Esophagus squamous epithelium (tissue), 4 donors: Measurements from ENCODE around the gene ZNF519.

DNA sequence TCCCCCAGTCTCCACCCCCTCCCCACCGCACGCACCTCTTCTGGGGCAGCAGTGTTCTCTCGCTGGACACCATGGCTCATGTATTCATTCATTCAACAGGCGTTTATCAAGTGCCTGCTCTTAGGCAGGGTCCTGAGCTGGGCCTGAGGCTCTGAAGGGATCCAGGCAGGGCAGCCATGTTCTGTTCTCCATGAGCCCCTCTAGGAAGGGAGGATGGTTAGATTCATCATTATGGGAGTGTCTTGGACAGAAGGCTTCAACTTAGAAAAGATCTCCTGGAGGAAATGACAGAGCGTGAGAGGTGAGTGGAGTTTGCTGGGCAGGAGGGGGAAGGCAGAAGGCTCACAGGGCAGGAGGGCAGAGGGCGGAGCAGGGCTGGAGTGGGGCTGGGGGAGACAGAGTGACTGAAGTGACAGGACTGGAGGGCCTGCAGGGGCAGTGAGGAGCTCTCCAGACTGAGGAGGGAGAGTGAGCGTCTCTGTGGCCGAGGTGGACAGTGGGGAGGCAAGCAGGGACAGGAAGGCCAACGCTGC lies 244.7 kb downstream of the FAM210A start:
- PRO-cap, result no peak
- RAMPAGE, long total RNA, 4 experiments, result no peak in any of the 4 experiments

DNA sequence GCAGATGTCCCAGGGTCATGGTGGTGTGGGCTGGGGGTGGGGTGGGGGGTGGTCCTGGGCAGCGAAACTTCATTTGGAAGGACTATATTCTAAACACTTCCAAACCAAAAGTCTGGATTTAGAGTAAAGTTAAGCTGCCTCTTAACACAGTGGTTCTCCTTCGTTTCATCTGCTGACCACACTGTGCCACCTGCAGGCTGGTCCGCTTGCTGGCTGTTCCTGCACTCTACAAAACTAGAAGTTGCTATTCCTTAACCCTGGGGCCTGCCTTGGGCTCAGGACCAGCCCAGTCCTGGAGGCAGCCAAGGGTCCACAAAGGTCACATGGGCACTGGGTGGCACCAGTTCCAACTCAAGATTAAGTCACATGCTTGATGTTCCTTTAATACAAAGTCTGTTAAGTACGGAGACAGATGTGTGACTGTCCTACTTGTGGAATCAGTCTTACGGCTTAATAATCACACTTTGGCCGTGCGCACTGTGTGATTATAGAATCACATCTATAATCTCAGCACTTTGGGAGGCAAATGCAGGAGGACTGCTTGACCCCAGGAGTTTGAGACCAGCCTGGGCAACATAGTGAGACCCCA lies 195.4 kb downstream of the FAM210A start:
- PRO-cap, result no peak
- RAMPAGE, long total RNA, 4 experiments, result no peak in any of the 4 experiments

- PRO-cap, result bidirectional peak, plus-strand start at chr18:14132573, minus-strand start at chr18:14132429
- RAMPAGE, long total RNA, 4 experiments, result start-site peak on the minus strand in 4 of 4 experiments, at chr18:14132399-14132480 at its widest, 50 to 160 reads per replicate
Measured at GRCh38 chr18:14131711-14132940, at the start of gene ZNF519. Gene ZNF519, minus strand, starts transcription at chr18:14132435.

DNA sequence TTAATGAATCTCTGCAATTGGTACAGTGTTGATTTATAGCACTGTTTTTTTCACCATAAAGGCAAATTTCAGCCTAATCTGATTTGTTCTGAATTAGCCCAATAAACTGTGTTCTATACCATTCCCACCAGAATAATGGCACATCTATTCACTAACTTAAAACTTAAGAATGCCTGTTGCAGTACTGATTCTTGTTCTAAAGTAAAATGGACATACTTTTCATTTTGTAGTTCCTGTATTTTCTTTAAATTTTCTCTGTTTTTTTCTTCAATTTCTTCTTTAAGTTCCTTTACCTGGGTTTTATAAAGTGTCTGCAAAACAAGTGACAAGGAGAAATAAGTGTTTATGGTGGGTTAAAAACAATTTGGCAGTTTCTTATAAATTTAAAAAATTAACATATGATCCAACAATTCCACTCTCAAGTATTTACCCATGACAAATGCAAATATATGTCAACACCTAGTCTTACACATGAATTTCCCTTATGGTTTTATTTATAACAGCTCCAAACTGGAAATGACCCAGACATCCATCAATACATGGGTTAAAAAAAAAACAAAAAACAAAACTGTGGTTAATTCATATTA lies 131.8 kb downstream of the ROCK1 start:
- PRO-cap, result no peak
- RAMPAGE, long total RNA, 4 experiments, result no peak in any of the 4 experiments

DNA sequence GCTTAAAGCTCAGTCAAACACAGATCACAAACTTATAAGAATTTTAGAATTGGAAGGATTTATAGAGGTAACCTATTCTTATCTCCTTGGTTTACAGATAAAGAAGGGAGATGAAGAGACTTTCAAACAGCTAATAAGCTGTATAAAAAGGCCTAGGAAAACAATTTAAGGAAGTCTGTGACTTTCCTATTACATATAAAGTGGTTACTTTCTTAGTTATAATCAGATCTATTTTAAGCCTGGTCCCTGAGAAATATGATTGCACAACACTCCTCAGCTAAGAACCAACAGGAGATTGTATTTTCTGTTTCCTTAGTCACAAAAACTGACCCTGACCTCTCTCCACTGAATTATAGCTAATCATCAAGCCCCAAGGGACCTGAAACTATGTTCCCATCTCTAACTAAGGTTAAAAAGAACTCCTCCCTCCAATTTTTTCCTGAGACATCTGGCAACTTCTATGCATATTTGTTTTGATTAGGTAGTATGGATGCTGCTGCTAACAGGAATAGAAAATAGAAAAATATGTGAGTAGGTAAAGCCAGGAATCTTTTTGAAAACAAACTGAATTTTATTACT lies 106.9 kb downstream of the ROCK1 start:
- PRO-cap, result no peak
- RAMPAGE, long total RNA, 4 experiments, result no peak in any of the 4 experiments

GRCh38 chr18:21008017-21008464 lies 103.6 kb downstream of the ROCK1 start:
- PRO-cap, result no peak
- RAMPAGE, long total RNA, 4 experiments, result no peak in any of the 4 experiments

DNA sequence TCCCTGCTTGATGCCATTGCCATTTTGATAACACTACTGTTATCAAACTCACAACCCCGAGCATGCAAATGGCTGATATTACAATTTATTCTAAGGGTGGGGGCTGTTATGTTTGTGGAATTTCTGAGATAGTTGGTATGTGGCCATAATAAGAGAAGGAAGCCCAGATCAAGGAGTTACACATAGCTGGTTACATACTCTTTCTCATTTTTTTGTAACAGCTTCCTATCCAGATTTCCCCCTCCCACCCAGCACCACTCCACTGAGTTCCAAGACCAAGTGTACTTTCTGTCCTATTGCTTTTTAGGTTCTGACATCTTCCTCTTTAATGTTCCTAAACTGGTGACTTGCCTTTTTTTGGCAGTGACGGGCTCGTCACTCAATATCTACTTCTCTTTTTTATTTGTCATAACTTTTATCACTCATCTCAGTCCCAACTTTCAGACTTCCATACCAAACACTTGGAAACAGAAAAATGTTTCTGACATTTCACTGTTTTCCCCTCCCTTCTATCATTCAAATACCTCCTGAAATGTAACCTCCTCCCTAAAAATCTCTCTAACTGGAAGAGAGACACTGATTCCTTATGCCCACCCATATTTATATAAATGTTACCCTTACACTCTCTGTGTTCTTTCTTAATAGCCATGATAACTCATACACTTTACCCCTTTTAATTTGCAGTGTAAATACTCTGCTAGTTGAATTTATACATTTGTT lies 6.3 kb upstream of the ROCK1 start:
- PRO-cap, result no peak
- RAMPAGE, long total RNA, 4 experiments, result no peak in any of the 4 experiments

DNA sequence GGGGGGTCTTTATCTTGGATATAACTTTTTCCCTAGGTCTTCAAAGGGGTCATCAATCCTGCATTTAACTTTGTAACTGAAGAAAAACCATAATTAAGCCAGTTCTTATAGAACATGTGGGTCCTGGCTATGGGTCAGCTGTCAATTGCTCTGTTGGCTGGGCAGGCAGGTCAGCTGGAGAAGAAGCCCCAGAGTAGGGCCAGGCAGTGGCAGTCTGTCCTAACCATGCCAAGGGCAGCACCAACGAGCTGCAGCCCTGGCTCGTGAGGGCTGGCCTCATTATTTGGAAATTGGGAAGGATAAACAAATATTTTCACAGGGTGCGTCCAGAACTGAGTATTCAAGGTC lies 87.9 kb downstream of the GREB1L start:
- PRO-cap, result no peak
- RAMPAGE, long total RNA, 4 experiments, result no peak in any of the 4 experiments

GRCh38 chr18:21704866-21705115 lies 217 bp upstream of the ABHD3 start:
- PRO-cap, result bidirectional peak, plus-strand start at chr18:21704930, minus-strand start at chr18:21704771
- RAMPAGE, long total RNA, 4 experiments, result start-site peak on the plus strand in 1 of 4 experiments, at chr18:21704916-21704960 at its widest, 8 reads per replicate

DNA sequence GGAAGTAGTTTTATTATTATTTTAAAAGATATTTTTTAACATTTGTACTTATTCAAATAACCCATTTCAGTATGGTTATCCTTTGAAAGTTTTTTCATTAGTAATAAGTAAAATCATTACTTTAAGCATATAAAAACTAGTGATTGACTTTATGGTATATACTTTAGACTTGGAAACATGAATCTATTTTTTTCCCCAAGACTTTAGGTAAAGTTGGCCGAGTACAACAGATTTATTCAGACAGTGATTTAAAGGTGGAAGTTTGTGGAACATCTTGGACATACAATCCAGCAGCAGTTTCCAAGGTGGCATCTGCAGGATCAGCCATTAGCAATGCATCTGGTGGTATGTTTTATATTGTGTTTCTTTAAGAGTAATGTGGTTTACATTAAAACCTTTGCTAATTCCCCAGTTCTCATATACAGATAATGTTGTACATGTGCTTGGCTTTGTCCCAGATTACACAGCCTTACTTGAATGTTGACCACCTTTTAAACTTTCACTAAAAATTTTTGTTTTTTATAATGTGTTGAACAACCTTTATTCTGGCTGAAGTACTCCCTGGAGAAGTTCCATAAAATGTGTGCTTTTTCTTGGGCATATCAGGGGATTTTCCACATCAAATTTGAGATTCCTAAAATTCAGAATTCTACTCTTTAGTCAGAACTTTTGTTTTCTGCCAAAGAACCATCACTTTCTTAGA lies 57.4 kb downstream of the MIB1 start:
- PRO-cap, result no peak
- RAMPAGE, long total RNA, 4 experiments, result no peak in any of the 4 experiments

- PRO-cap, result no peak
- RAMPAGE, long total RNA, 4 experiments, result no peak in any of the 4 experiments
Measured at GRCh38 chr18:21799614-21800396, 59.2 kb downstream of the MIB1 start.

DNA sequence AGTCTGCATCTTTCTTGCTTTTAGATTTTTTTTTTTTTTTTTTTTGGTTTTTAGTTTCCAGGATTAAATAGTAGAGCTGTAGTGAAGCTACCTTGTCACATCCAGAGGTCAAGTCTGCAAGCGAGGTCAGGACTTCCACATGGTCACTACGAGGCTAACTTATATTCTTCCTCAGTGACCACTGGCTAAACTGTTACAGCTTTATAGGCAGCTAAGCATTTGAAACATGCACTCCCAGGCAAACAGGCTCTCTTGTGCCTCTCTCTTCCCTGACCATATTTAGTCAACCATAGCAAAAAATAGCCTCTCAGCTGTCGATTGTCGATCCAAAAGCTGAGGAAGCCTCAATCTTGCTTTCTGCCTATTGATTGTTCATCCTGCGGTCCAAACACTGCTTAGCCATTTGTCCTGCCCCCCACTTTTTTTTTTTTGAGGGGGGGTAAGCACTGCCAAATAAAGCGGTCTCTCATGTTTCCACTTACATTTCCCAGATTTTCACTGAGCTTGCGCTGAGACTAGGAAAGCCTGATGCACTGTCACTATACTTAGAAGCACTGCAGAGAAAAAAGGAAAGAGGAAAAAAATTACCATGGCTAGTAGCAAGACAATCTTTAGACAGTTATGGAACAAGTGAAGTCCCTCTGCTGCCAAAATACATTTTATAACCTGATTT lies 90.8 kb downstream of the MIB1 start:
- PRO-cap, result no peak
- RAMPAGE, long total RNA, 4 experiments, result no peak in any of the 4 experiments

DNA sequence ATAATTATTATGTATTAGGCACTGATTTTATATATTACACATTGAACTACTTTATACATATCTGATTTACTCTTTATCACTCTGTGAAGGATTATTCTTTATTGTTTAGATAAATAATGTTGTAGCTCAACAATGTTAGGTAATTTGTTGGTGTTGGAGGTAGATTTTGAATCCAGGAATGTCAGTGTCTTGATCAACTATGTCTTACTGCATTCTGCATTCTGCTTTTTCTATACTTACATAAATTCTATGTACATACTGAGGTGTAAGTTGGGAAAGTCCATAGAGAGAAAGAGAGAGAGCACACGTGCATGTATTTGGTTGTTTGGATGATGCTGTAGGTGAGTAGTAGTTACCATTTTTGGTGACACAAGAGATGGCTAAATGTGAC lies 111.4 kb downstream of the MIB1 start:
- PRO-cap, result no peak
- RAMPAGE, long total RNA, 4 experiments, result no peak in any of the 4 experiments

- PRO-cap, result no peak
- RAMPAGE, long total RNA, 4 experiments, result no peak in any of the 4 experiments
Measured at GRCh38 chr18:22040567-22040766, 128.9 kb upstream of the GATA6 start.

DNA sequence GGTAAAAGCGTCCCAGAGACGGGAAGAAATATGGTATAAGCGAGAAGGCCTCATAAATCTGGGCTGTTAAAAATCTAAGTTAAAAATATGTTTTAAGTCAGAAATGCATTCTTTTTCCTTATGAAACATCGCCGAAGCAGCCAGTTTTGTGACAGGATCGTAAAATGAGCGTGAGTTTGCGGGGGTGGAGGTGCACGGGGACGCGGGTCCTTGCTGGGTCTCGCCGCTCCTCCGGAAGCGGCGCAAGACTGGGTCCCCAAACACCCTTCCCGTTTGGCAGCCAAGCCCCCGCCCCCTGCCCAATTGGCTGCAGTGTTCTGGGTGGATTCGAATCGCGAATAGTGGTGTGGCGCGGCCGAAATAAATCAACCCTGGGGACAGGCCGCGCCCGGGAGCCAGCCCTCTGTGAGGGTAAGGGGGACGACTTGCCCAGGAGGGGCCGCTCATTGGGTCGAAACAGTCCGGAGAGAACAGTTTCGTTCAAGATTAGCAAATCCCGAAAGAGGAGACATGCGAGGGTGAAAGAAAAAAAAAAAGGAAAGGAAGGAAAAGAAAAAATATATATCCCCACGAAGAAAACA lies 3.3 kb upstream of the GATA6 start:
- PRO-cap, result unidirectional peak, minus-strand start at position 244 of the sequence
- RAMPAGE, long total RNA, 4 experiments, result no peak in any of the 4 experiments

GRCh38 chr18:22188125-22188541 lies 18.7 kb downstream of the GATA6 start:
- PRO-cap, result no peak
- RAMPAGE, long total RNA, 4 experiments, result no peak in any of the 4 experiments

- PRO-cap, result no peak
- RAMPAGE, long total RNA, 4 experiments, result no peak in any of the 4 experiments
Measured at GRCh38 chr18:22193899-22194691, 24.7 kb downstream of the GATA6 start.

GRCh38 chr18:22324010-22324459 lies 93.7 kb downstream of the CTAGE1 start:
- PRO-cap, result no peak
- RAMPAGE, long total RNA, 4 experiments, result no peak in any of the 4 experiments

GRCh38 chr18:22344712-22345198 lies 73.0 kb downstream of the CTAGE1 start:
- PRO-cap, result no peak
- RAMPAGE, long total RNA, 4 experiments, result no peak in any of the 4 experiments

DNA sequence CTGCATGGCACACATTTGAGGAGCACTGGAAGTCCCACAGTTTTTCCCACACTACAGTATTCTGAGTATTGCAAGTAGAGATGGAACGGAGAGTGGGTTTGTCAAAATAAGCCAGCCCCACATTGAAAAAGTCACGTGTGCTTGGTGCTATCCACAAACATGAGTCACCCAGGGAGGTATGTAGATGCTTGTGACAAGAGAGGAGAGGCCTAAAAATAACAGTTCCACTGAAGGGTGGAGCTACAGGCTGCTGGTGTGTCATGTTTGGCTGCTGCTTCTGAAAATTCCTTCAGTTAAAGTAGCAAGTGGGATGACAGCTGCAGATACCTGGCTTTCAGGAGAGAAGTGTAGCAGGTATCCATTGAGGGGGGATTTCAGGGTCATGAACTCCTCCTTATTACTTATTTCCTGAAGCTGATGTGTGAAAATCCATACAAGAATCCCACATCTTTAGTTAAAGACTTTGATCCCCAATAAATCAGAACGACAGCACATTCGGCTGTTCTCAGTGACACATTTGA lies 48.4 kb upstream of the CTAGE1 start:
- PRO-cap, result unidirectional peak, plus-strand start at position 292 of the sequence
- RAMPAGE, long total RNA, 4 experiments, result no peak in any of the 4 experiments